Penis (tissue), 1 donor: ENCODE measurements around a stretch of chr6.

DNA sequence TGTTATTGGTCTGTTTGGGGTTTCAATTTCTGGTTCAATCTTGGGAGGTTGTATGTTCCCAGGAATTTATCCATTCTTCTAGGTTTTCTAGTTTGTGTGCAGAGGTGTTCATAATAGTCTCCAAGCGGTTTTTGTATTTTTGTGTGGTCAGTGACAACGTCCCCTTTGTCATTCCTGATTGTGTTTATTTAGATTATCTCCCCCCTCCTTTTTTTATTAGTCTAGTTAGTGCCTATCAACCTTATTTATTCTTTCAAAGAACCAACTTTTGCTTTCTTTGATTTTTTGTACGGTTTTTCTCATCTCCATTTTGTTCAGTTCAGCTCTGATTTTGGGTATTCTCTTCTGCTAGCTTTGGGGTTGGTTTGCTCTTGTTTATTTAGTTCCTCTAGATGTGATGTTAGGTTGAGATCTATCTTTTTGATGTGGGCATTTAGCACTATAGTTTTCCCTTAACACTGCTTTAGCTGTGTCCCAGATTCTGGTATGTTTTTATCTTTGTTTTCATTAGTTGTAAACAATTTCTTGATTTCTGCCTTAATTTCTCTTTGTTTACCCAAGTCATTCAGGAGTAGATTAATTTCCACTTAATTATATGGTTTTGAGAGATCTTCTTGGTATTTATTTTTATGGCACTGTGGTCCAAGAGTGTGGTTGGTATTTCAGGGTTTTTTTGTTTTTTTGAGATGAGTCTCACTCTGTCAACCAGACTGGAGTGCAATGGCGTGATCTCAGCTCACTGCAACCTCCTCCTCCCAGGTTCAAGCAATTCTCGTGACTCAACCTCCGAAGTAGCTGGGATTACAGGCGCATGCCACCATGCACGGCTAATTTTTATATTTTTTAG lies 26.2 kb upstream of the TRIM39 start:
- PRO-cap = no peak

DNA sequence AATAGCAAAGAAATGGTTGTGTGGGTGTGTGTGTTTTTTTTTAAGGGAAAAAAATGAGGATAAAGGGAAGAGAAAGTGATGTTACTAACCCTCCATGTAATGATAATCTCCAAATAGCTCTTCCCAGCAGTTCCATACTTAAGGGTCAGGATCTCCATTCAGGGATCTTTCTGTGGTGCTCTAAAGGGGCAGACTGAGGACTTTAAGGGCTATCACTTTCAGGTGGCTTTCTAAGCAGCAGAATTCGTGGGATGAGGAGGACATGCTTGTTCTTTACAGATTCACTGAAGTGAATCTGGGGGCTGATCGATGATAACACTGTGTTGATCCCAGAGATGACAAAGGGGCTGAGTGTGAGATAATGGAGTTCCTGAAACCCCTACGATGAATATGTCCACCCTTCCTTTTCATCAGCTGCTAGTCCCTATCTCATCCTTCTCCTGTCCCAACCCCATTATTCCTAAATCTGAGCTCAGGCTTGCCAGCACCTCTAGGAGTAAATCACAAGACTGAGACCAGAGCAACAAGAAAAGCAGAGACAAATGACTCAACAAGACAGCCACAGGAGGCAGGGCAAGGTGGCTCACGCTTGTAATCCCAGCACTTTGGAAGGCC lies 16.8 kb upstream of the TRIM39 start:
- PRO-cap = no peak

DNA sequence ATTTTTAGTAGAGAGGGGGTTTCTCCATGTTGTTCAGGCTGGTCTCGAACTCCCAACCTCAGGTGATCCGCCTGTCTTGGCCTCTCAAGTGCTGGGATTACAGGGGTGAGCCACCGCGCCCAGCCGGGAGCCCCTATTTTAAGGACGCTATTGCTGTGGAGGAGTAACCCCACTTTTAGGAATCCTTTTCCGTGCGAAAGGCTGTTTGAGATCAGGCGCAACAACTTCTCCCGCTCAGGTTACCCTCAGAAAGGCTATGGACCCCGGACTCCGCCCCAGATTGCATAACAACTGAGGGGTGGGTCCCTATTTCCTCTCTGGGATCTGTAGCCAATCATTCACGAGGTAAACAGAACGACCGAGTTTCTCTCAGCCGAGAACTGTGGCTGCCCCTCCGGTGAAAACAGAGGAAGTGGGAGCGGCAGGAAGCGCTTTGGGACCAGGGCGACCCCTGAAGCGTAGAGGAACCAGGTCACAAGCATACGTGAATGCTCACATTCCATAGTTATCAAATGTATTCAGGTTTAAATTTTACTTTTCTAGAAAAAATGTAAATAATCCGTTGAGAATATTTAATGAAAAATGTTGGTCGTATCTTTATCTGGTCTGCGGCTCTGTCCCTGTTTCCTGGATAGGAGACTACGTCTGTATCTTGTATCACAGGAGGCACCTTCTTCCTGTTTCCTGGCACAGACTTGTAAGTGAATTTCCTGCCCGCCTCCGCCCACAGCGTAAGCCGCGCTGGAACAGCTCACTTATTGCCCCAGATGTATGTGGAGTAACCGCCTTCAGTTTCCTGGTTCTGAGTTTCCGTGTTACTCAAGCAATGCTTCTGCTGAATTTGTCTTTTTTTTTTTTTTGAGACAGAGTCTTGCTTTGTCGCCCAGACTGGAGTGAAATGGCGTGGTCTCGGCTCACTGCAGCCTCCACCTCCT lies 26.9 kb downstream of the HLA-E start:
- PRO-cap = bidirectional peak, plus-strand start at position 397 of the sequence, minus-strand start at position 229 of the sequence; unidirectional peak, minus-strand start at position 676 of the sequence

DNA sequence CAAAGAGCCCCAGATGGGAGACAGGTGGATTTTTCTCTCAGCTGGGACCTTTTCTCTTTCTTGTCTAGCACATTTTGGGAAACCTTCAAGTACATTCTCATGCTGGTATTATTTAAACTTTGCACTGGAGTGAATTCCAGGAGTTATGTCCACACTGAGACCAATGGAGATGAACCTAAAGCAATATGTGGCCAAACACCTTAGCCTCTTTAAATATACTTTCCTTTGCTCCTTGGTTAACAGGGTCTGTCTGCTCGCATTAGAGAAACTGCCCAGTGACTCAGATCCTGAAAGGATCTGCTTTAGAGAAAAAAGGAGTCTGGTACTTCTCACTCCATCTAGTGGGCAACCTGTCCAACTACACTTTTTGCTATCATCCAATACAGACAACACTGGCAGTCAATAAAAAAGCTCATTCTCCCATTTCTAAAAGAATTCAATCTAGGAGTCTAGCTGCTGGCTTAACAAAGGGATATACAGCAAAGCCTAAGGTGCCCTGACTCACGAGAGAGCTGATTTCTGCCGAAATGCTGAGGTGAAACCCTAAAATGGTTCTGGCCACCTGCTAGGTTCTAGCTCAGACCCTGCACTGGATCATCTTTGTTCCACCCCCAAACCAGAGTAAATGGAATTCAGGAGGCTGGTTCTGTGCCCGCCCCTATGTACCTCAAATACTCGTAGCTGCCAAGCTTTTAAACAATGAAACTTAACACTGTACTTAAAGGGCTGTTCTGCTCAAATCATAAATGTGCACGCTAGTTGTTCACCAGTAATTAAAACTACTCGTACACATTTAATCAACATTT lies 11.6 kb downstream of the GNL1 start:
- PRO-cap = no peak

DNA sequence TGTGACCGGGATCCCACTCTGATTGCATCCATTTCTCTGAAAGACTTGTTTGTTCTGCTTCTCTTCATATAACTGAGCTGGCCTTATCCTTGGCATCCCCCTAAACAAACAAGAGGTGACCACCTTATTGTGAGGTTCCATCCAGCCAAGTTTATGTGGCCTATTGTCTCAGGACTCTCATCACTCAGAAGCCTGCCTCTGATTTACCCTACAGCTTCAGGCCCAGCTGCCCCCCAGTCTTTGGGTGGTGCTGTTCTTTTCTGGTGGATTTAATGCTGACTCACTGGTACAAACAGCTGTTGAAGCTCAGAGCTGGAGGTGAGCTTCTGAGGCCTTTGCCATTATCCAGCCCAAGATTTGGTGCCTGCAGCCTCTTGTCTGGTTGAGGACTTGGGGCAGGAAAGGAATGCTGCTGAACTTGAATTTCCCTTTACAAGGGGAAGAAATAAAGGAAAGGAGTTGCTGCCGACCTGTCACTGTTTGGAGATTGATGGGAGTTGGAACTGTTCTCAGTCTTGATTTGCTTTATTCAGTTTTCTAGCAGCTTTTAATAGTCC lies 19.7 kb downstream of the ABCF1 start:
- PRO-cap = no peak

- PRO-cap = no peak
Measured at GRCh38 chr6:30612321-30613320, 4.4 kb downstream of the PPP1R10 start.

- PRO-cap = no peak
Measured at GRCh38 chr6:30644465-30645211, 2.3 kb upstream of the C6orf136 start.

DNA sequence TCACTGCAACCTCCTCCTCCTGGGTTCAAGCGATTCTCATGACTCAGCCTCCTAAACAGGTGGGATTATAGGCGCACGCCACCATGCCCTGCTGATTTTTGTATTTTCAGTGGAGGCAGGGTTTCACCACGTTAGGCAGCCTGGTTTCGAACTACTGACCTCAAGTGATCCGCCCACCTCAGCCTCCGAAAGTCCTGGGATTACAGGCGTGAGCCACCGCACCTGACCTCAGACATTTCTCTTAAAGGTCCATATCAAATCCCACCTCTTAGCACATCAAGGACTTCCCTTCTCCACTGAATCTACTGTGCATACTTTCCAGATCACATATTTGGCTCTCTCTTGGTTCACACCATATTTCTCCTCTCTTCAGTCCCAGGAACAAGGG lies 12.0 kb downstream of the C6orf136 start:
- PRO-cap = no peak

GRCh38 chr6:30670771-30671395 lies 1.9 kb downstream of the DHX16 start:
- PRO-cap = no peak

GRCh38 chr6:30681712-30682131 lies 4.7 kb downstream of the PPP1R18 start:
- PRO-cap = no peak

DNA sequence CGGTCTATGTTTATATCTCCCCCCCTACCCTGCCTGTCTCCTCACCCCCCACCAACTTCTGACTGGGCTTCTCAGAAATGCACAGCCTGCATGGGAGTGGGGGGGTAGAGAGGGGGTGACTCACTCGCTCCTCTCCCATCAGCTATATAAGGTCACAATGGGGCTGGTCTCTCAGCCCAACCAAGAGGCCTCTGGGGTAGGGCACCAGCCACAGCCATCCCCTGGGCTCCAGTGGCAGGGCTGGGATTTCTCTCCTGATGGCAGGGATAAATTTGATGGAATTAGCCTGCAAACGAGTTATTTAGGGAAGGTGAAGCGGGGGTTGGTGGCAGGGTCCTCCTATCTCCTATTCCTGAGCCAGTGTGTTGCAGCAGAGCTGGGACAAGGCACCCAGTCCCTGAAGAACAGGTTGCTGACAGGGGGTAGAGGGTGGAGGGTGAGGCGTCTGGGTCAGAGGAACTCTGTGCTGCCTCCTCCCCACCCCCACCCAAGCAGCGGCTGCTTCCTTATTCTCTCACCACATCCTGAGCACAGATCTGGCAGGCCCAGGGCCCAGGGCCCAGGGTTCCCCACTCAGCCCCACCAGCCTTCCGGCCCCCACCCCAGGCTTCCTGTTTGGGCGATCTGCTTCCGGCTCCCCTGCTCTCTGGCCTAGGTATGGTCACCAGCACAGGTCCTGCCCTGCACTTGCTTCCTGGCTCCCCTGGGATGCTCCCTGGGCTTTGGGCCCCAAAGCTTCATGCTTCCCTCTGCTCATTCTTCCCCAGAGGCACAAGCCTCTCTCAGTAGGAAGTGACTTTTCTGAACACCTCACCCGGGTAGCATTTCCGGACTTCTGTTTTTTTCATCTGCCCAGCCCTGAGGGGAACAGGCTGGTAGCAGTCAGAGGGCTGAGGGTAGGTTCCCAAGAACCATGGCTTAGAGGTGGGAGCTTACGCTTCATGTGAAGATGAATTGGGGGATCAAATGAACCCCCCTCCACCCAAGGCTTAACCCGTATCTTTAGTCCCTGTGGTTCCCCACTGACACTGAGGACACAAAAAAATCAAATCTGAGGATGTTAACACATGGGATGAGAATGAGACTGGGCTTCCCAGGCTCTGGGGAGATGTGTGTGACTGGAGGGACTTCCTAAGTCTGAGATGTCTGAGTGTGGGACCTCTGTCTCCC lies 3.9 kb downstream of the PPP1R18 start:
- PRO-cap = bidirectional peak, plus-strand start at position 174 of the sequence, minus-strand start at position 60 of the sequence; bidirectional peak, plus-strand start at position 885 of the sequence, minus-strand start at position 784 of the sequence

- PRO-cap = no peak
Measured at GRCh38 chr6:30721909-30722218, 1.7 kb downstream of the TUBB start.

GRCh38 chr6:30723433-30724021 lies 3.4 kb downstream of the TUBB start:
- PRO-cap = no peak

GRCh38 chr6:30729469-30730331 lies 9.5 kb downstream of the TUBB start:
- PRO-cap = no peak

DNA sequence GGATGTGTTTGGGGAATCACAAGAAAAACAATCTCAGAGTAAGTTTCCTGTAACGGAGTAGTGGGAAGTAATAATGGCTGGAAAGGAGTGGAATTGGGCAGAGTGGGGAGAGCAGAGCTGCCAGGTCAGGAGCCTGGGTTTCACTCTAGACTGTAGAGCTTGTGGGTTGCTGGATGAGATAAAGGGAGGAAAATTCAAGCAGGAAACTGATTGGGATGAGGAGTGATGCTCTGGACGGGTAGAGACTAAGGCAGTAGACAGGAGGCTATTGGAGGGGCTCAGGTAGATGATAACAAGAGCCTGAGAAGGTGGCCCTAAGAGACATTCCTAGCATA lies 3.1 kb upstream of the IER3 start:
- PRO-cap = no peak

DNA sequence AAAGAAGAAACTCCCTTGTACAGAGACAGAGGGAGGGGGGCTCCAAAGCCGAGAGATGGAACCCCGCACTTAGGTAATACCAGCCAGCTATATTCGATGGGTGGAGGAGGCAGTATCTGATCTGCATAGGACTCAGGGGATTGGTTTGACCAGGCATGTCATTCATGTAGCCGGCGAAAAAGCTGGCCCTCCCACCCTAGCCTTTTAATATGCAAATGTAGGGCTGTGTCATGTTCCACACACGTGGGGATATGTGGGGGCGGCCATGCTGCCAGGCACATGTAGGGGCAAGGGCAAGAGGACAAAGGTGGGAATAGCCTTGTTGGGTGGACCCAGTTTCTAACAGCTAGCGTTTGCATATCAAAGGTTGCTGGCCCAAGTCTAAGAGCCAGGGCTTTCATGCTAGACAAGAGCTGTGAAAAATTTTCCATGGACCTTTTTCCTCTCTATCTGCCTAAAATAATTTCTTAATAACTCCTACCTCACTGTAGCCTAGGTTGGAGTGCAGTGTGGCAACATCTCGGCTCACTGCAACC lies 39.1 kb upstream of the DDR1 start:
- PRO-cap = no peak

GRCh38 chr6:30847145-30847626 lies 37.1 kb upstream of the DDR1 start:
- PRO-cap = no peak

- PRO-cap = no peak
Measured at GRCh38 chr6:30875953-30876590, 8.2 kb upstream of the DDR1 start.

GRCh38 chr6:31161348-31161933 lies 3.1 kb downstream of the TCF19 start:
- PRO-cap = no peak

- PRO-cap = no peak
Measured at GRCh38 chr6:31175778-31176329, 5.4 kb upstream of the POU5F1 start.